Myometrial cell (primary cell): ENCODE results near the gene CC2D1A.

- RAMPAGE, long total RNA: no peak
Measured at GRCh38 chr19:13718364-13718678, 29.4 kb upstream of the YJU2B start.

DNA sequence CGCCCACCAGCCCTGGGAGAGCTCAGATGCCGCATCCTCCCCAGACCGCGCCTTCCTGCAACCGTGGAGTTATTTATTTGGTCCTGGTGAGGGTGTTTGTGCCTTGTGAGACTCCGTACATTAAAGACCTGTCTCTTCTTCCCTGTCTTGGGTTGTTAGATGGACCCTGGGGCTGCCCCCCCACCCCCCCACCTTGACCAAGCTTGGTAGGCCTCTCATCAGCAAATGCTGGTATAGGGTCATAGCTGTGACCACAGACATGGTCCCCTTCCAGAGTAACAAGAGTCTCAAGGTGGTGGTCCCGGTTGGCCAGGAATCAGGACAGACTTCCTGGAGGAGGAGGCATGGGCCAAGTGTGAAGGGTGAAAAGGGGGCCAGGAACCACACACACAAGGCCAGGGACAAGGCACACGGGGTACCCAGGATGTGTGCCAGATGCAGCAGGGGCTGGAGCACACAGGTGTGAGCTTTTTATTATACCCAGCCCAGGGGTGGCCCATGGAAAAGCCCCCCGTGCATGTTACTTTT lies 1.1 kb upstream of the MRI1 start:
- RAMPAGE, long total RNA: no peak

- RAMPAGE, long total RNA: no peak
Measured at GRCh38 chr19:13842433-13843255, 34.3 kb upstream of the NANOS3 start.

- RAMPAGE, long total RNA: no peak
Measured at GRCh38 chr19:13846452-13846566, 30.6 kb upstream of the NANOS3 start.

- RAMPAGE, long total RNA: no peak
Measured at GRCh38 chr19:13856490-13856778, 20.5 kb upstream of the NANOS3 start.

DNA sequence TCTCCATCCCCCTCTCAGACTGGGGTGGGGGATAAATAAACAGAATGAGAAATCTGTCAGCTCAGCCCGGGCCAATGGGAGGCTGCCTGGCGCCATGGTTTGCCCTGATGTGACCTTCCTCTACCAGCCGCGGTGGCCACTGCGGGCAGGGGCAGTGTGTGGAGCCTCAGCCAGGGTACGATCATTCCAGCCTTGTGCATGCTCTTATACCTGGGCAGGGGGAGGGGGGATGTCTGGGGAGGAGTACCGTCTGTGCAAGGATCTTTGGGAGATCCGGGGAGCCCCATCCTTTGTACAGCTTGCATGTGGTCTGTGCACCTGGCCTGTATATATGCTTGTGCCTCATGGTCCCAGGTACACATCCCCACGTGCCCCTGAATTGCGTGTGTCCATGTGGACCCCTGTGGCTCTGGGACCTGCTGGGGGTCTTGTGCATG lies 12.9 kb upstream of the NANOS3 start:
- RAMPAGE, long total RNA: no peak

DNA sequence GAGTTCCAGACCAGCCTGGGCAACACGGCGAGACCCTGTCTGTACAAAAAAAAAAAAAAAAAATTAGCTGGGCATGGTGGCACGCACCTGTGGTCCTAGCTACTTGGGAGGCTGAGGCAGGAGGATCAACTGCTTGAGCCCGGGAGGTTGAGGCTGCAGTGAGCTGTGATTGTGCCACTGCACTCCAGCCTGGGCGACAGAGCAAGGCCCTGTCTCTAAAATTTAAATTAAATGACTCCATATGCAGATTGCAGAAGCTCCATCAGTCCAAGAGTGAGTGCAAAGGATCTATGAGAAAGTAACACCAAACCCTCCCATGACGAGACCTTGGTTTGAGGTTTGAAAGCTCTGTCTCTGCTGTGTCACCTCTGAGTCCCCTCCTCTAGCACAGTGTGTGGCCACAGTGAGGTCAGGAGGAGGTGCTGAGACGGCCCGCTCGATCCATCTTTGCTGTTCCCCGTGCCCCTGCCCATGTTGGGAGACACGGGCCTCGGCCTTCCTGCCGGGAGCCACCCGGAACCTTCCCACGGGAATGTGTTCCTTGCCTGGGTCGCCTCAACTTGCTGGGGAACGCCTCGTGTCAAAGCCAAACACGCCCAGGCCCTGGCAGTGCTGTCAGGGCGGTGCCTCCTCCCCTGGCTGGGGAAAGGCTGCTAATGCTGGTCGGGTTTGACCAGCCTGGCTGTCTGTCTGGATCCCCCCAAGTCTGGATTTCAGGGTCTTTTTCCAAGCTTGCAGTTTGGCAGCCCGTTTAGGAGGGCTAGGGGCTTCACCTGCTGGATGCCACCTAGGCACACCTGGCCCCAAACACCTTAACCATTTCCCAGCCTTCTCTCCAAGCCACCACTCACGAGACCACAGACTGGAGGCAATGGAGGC lies 10.1 kb downstream of the NANOS3 start:
- RAMPAGE, long total RNA: no peak

GRCh38 chr19:13905820-13907060 lies at the start of gene CC2D1A:
Gene CC2D1A (plus strand): TSS chr19:13906201.
- RAMPAGE, long total RNA: no peak

DNA sequence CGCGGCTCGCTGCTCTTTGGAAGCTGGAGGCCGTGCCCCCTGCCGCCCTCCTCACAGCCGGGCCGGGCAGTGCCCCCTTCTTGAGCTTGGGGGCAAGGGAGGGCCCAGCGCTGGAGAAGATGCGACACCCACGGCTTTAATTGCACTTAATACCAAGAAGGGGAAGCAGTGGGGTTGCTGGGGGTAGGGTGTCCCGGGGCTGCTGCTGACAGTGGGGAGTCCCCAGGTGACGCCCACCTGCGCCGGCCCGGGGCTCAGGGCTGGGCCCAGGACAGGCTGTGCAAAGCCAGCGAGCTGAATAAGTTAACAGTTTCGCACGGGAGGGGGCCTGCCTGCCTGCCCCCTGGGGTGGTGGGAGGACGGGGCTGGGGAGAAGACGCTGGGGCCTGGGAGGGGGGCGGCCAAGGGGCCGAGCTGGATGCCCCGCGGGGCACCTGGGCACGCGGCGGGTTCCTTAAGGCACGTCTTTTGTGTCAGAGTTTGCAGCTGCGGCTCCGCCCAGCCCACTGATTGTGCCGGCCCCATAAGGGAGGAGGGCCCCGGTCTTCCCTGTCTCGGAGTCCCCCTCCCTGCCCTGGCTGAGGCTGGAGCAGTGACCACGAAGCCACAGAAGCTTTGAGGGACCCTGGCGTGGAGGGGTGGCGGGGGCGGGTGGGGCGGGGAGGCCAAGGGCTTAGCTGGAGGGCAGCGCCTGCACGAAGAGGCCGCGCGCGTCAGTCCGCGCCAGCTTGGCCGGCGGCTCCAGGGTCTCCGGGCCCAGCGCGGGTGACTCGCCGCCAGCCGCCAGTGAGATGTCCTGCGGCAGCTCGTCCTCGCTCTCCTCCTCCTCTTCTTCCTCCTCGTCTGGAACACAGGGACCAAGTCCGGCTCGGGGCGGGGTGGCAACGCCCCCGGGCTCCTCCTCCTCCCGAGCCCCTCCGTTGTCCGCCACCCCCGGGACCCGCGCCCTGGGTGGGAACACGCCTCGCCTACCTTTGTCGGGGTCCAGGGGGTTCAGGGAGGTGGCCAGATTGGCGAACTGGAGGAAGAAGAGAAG lies 10.0 kb downstream of the DCAF15 start:
- RAMPAGE, long total RNA: no peak

GRCh38 chr19:13979276-13979848 lies 26.8 kb downstream of the RFX1 start:
- RAMPAGE, long total RNA: no peak

DNA sequence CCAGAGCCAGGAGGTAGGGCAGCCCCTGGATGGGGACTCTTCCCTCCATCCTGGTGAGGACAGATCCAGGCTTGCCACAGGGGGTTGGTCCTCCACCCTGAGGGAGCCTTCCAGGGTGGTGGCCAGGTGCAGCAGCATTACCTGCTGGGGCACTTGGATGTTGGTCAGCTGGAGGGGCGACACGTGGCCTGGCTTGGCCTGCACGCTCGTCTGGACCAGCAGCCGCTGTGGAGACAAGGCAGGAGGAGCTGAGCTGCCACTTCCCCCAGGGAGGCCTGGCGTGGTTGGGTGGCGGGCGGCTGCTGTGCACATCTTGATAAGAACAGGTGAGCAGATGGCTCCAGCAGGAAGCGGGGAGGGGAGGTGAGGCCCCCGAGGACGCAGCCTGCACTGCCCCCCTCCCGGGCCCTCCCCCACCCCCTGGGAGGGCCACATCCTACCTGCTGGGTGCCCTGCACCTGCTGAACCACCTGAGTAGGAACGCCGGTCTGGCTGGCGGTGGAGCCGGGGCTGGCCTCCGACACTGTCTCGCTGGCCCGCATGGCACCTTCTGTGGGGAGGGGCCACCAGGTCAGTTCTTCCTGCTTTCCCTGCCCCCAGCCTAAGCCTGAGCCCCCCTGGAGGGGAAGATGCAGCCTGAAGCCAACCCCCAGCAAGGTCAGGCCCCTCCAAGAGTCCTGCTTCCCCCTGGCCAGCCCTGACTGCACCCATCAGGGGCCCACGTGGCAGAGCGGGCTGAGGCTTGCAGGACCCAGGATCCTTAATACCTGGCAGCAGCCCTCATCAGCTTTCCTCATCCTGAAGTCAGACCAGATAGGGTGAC lies 22.9 kb downstream of the RFX1 start:
- RAMPAGE, long total RNA: no peak

GRCh38 chr19:14001019-14001553 lies 5.0 kb downstream of the RFX1 start:
- RAMPAGE, long total RNA: no peak

DNA sequence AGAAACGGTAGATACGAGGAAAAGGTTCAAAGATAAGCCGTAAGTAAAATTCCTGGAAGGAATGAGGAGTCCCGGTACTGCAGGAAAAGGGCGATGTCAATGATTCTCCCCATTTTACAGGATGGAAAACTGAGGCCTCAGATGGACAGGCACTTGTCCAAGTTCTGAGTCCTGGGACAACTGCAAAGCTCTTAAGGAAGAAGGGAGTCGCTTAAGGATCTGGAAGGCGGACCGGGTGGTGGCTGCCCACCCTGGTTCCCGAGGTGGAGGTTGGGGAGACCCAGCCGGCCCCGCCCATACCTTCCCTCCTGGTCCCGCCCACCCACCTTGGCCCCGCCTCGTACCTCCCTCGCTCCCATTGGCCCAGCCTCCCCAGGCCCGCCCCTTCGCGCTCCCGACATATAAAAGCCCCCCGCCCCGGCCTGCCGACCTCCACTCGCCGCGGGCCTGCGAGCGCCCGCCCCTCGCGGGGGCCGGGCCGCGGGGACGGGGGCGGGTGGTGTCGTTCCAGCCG lies 627 bp downstream of the RFX1 start:
- RAMPAGE, long total RNA: no peak

GRCh38 chr19:14042516-14043437 lies 11.2 kb downstream of the IL27RA start:
- RAMPAGE, long total RNA: no peak

- RAMPAGE, long total RNA: no peak
Measured at GRCh38 chr19:14070660-14071087, 1.9 kb upstream of the MISP3 start.

- RAMPAGE, long total RNA: no peak
Measured at GRCh38 chr19:14114720-14115338, 2.7 kb downstream of the PRKACA start.

GRCh38 chr19:14115626-14116083 lies 1.9 kb downstream of the PRKACA start:
- RAMPAGE, long total RNA: no peak

DNA sequence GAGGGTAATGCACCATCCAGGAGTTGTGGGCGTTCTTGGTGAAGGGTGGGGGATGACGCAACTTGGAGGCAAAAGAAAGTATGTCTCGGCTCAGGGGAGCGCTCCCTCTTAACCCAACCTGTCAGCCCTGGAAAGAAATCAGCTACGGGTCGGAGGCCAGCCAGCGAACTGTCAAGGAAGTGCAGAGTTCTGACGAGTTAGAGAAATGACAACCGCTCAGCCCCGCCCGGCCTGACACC lies 15.3 kb upstream of the ADGRL1 start:
- RAMPAGE, long total RNA: no peak

DNA sequence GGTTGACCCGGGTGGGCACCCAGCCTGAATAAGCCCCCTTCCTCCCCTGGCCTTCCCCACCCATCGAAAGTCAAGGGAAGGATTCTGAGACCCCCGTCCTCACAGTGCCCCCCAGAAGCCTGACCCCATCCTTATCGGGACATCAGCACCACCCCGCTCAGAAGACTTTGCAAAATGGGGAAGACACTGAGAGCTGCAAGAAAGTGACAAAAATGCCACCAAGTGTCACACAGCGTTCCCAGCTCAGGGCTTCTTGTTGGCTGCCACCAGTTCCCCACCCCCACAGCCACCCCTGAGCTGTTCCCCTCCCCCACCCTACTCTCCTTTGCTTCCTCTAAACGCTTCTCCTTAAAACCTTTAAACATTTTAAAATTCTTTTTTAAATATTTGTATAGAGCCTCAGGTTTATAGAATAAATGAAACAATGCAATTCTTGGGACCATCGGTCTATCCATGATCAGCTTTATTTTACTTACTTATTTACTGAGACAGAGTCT lies 8.8 kb upstream of the ADGRE5 start:
- RAMPAGE, long total RNA: no peak

- RAMPAGE, long total RNA: no peak
Measured at GRCh38 chr19:14407890-14408237, 11.3 kb downstream of the DDX39A start.